ENCODE measurements around a stretch of chr11.

- PRO-cap, 7 experiments, result no peak in any of the 7 experiments
These were observed 8.5 kb downstream of the CCND1 start for GRCh38 chr11:69649296-69649962.

GRCh38 chr11:69658017-69658513 lies 17.1 kb downstream of the LTO1 start:
- PRO-cap, 7 experiments, result no peak in any of the 7 experiments

DNA sequence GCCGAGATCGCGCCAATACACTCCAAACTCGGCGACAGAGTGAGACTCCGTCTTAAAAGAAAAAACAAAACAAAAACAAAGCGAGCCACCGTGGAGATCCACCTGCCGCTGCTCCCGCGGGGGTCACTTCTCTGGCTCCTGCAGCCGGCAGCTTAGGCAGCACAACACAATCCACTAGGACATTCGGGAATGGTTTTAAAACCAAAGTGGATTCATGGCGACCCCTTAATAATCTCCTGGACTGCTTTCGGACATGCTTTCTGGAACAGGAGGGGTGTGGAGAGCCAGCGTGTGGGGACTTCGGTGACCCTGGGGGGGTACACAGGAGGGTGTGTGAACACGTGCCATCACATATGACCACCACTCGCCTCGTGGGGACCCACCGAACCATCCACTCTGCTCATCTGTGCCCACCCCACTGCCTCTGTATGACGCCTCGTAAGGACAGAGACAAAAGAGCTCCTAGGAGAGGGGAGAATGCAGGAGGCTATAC lies 9.0 kb downstream of the LTO1 start:
- PRO-cap, 7 experiments, result no peak in any of the 7 experiments

DNA sequence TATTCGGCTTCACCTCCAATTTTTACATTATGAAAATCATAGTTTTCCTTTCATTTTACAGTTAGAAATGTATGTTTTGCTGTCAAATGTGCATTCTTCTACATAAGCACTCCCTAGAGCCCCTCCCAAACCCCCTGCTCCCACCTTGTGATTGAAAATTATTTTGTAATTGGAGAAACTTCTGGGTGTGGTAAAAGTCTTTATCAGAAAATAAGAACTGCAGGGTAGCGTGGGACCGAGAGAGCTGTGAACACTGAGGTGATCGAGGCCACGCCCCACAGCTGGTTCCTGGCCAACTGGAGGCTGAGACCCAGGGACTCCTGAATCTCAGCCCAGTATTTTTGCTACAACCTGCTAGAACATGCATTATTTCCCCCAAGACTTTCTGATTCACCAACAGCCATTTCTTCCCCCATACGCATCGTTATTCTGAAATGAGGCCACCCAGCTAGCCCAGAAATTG lies 3.2 kb upstream of the FGF19 start:
- PRO-cap, 7 experiments, result no peak in any of the 7 experiments

- PRO-cap, 7 experiments, result no peak in any of the 7 experiments
These were observed 35.6 kb upstream of the FGF3 start for GRCh38 chr11:69854902-69855220.

DNA sequence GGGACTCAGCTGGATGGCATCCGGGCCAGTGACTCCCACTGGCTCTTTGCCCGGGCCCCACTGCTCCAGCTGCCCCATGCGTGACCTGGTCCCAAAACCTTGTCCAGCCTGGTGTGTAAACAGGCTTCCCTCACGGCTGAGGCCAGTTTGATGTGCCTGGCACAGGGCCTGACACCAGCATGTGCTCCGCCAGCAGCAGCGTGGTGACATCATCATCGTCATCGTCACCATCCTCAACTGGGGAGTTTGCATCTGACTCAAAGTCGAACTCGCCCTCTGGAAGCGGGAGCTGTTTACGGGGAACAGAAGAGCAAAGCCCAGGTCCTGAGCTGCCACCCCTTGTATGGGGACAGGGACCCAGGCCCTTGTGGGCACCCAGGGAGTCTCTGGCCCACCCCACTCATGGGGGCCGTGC lies 48.6 kb upstream of the FGF3 start:
- PRO-cap, 7 experiments, result no peak in any of the 7 experiments

- PRO-cap, 7 experiments, result no peak in any of the 7 experiments
These were observed 98.6 kb upstream of the ANO1 start for GRCh38 chr11:69979123-69980360.

GRCh38 chr11:69987845-69988881 lies 90.0 kb upstream of the ANO1 start:
- PRO-cap, 7 experiments, result no peak in any of the 7 experiments

DNA sequence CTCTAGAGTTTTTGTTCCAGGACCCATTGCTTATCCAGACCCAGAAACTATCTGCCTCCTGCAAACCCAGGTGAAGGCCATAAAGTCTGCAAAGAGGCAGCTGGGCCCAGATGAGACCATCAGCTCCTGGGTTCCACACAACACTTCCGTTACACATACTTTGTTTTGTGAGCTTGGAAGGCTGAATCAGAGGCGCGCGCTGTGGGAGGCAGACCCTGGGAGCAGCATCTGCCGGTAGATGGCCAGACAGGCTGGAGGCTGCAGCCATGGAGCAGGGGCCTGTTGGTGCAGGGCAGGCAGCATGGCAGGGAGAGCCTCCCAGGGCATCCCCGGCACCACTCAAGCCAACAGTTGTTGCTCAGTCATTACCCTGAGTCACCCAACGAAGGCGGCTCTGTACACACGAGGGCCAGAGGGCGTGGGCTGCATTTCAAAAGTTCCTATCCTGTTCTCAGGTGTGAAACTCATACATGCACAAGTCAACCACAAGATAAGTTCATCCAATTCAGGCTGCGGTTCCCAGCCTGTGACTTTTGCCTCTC lies 2.5 kb downstream of the ANO1 start:
- PRO-cap, 7 experiments, result no peak in any of the 7 experiments

- PRO-cap, 7 experiments, result no peak in any of the 7 experiments
These were observed 9.6 kb downstream of the ANO1 start for GRCh38 chr11:70087582-70088191.

DNA sequence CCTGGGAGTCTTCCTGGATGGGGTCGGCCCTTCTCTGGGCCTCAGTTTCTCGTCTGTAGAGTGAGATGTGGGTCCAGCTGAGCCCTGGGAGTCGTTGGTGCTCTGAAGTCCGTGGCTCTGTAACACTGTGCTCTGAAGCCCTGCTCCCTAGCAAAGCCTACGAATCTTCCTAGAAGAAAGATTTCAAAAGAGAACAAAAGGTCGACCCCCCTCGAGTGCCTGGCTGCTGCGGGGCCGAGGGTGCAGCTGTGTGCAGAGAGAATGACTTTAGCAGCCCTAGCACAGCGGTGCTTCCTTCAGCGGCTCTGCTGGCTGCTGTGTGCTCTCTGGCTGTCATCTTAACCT lies 10.6 kb downstream of the ANO1 start:
- PRO-cap, 7 experiments, result no peak in any of the 7 experiments

DNA sequence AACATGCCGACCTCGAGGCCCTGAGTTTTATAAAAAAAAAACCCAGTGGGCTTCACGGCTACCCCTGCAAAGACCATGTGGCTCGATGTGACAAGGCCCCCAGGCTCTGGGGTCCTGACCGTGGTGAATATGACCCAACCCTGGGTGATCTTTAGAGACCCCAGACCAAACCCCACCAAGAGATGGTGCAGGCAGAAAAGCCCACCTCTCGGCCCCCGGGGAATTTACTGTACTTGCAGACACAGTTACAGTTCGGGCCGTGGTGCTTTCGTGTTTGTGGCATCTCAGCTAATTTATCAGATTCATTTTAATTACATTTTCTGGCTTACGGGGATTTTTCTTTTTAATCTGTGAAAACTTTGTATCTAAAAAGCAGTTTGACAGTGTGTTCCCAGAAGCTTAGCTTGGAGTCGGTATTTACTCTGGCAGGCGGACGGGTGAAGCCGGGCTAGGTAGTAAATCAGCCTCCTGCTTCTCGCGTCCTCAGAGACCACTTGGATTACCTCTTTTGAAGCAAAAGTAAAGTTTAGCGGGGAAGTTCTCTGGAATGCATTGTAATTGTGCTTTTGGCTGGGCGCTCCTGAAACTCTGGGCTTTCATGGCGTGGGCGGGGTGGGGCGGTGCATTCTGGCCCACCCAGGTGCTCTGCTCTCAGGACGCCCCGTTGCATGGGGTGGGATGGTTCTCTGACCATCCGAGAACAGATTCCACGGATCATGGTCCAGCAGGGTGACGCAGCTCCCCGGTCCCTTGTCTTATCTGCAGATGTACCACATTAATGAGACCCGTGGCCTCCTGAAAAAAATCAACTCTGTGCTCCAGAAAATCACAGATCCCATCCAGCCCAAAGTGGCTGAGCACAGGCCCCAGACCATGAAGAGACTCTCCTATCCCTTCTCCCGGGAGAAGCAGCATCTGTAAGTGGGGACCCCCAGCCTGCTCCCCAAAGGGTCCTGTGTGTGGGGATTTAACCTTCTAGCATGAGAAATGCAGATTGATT lies 25.4 kb downstream of the ANO1 start:
- PRO-cap, 7 experiments, result no peak in any of the 7 experiments

DNA sequence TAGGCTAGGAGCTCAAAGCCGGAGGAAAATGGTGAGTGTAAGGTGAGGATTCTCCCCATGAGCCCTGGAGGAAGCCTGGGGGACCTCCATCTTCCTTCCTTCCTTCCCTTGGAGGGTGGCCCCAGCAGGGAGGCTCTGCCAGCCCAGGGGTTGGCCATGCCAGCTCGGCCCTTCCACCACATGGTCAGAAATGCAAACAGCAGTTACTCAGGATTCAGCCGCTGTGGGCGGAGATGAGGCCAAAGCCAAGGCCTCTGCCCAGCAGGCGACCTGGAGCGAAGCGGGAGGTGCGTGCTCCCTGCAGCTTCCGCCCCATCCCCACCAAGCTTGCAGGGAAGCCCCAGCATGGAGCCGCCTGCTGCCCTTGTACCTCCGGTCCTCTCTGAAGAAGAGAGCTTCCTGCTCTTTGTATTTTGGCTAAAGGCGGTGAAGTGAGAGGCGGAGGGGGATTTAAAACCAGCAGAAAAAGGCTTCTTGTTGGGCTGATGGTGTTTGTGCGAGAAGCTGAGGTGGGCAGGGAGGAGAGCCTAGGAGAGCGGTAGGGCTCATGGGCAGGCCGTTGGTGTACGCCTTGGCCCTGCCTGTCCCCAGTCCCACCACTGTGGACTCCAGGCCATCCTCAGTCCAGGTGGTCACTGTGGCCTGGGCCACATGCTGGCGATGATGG lies 50.4 kb downstream of the ANO1 start:
- PRO-cap, 7 experiments, result no peak in any of the 7 experiments

GRCh38 chr11:70139829-70140113 lies 61.7 kb downstream of the ANO1 start:
- PRO-cap, 7 experiments, result no peak in any of the 7 experiments

GRCh38 chr11:70174698-70175680 lies 28.1 kb upstream of the FADD start:
- PRO-cap, 7 experiments, result no peak in any of the 7 experiments

DNA sequence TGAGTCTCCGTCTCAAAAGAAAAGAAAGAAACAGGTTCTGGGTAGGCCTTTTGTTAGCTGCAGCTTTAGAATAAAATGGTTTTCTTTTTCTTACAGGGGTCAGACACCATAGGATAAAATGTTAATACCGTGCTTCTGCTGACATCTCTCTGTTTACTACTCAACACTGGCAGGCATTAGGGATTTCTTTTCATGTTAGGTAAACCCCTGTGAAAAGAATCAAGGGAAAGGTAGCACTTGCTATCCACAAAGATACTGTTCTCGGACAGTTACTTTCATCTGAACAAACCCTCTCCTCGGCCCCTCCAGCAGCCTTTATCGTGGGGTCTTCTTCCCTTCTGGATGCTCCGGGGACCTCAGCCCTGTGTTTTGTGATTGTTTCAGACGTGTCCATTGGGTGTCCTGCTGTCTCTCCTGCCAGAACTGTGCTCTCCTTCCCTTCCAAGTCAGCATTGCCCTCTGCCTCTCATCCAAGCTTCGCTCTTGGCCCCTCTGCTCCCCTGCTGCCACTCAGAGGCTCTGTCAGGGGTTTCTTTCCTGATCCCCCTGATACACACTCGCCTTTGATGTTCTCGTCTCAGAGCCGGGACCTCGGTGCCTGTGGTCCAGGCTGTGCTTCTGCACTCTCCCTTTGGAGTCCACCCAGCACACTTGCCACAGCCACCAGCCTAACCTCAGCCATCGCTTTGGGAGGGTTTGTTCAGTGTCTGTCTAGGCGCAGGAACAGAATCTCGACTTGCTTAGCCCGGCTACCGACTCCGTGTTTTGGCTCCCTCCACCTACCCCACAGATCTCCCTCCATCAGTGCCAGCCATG lies 28.9 kb downstream of the PPFIA1 start:
- PRO-cap, 7 experiments, result no peak in any of the 7 experiments

- PRO-cap, 7 experiments, result no peak in any of the 7 experiments
These were observed 53.8 kb downstream of the PPFIA1 start for GRCh38 chr11:70324289-70324679.

DNA sequence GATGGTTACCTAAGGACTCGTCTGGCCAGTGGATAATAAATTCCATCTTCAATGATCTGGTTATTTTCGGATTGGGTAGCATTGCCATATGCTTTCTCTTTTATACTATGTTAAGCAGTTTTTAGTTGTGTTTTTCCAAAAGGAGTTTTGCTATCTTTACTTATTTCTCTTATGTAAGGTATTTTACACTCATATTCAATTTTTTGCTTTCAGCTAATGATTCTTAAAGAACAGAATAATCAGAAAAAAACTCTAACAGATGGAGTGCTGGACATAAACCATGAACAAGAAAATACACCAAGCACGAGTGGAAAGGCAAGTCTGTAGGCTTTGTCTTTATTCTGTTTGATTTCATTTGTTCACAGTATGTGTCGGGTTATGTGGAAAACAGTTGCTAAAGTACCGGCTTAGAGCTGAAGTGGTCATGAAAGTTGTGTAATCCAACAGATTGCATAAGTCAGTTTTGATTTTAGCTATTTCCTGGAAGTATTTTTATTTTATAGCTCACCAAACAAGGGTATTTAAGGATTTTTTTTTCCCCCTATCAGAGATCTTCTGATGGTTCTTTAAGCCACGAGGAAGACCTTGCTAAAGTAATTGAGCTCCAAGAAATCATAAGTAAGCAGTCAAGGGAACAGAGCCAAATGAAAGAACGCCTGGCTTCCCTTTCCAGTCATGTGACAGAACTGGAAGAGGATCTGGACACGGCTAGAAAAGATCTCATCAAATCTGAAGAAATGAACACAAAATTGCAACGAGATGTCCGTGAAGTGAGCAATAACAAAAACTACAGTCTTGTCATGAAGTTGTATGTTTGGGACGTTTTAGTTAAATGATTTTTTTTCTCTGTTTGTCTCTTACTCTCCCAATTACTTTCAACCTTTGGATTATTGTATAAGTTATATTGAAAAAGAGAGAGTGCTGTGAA lies 55.8 kb downstream of the PPFIA1 start:
- PRO-cap, 7 experiments, result no peak in any of the 7 experiments

- PRO-cap, 7 experiments, result no peak in any of the 7 experiments
These were observed 64.8 kb downstream of the CTTN start for GRCh38 chr11:70463075-70463611.

DNA sequence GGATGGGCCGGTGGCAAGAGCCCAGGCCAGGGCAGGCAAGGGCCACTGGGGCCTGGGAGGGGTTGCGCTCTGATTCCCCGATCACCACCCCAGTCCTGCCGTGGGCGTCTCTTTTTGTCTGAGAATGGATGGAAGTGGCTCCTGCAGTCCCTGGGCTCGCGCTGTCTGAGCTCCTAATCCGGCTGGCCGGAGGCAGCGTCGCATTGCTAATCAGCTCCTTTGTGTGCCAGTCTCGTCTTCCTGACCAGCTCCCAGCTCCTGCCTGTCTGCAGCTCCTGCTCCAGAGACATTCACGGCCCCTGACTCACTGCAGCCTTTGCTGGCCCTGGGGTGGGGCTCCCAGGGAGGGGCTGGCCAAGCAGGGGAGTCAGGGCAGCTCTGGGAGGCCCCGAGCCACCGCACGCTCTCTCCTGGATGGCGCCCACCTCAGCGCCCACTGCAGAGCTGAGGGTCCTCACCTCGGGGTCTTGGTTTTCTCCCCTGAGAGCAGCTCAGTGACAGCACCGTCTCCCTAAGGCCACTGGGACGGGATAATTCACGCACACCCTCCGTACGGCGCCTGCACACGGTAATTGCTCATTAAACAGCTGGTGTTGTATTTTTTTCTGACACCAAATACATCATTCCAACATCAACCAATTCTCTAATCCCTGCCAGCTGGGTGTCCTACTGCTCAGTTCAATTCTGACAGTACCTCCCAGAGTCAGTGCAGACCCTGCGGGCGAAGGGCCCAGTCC lies 146.9 kb downstream of the CTTN start:
- PRO-cap, 7 experiments, result no peak in any of the 7 experiments

All from T-cell (primary cell).